LUHMES (cell line): Measurements from ENCODE around the genes OR4K1, TTC5 and OR10G2.

DNA sequence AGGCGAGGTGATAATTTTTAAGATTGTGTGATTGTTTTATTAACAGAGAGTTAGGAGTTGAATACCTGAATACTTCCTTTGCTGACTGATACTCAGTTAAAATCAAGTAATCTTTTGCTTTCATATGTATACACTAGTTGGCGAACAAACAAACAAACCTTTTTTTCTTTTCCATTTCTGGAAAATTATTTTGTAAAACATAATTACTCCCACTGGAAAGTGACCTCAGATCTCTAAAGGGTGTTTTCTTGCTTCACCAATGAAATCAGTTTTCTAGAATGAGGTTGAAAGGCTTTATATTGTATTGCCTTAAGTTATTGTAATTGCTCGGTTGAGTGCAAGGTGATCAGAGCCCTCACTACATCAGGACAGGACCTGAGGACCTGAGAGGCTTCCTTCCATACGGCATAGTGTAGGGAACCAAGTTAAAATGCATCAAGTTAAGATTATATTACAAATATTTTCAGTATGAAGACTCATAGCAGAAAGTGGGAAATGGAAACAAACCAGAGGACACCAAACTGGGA is at the start of gene OR4K1:
OR4K1 (plus strand) TSS at position 341 of the 527 bp plus-strand sequence.
- PRO-cap, result no peak

GRCh38 chr14:20305318-20306288 is at the start of gene TTC5:
TTC5 (minus strand) TSS chr14:20305951.
- PRO-cap, result unidirectional peak, minus-strand start at chr14:20305963

GRCh38 chr14:20316113-20316680 is 10.4 kb upstream of the TTC5 start:
- PRO-cap, result no peak

- PRO-cap, result no peak
Observed at GRCh38 chr14:20331132-20331455, 2.0 kb downstream of the CCNB1IP1 start.

DNA sequence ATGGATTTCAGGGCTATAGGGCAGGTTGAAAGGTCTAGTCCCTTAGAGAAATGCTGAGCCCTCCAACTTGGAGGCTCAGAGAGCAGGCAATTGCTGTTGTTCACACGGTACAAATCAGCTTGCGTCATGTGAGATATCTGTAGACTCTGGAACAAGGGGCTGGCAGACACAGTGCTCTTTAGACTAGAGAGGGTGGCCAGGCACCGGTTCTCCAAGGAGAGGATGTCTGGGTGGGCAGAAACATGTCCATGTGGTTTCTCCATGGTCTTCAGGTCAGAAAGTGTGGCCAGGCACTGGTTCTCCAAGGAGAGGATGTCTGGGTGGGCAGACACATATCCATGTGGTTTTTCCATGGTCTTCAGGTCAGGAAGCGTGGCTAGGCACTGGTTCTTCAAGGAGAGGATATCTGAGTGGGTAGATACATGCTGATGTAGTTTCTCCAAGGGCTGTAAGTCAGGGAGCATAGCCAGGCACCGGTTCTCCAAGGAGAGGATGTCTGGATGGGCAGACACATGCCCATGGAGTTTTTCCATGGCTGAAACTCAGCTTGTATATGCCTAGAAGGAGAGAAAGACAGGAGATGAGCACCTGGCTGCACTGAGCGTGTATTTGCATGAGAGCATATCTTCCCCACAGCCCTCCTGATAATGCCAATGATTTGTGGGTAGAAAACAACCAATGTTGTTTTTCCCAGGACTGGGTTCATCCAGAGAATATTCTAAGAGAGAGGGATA is 5.2 kb downstream of the TEP1 start:
- PRO-cap, result no peak

DNA sequence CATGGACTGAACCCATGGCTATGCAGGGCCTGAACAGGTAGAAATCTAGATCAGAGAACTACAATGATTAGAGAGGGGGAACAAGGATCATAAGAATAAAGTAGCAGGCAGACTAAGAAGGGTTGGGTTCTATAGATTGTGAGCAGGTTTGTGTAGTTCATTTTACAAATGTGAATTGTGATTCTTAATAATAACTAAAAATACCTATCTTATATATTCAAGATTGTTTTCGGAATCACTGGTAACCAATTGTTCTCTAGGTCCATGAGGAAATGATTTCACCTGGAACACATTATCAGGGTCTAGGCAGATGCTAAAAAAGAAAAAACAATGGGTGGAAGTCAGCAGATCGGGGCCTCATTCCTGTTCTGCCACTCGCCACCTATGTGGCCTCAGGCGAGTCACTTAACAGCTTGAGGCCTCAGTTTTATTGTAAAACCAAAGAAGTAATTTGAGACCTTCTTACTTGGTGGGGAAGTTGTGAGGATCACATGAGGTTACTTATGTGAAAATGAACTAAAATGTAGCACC is 29.8 kb downstream of the PNP start:
- PRO-cap, result no peak

DNA sequence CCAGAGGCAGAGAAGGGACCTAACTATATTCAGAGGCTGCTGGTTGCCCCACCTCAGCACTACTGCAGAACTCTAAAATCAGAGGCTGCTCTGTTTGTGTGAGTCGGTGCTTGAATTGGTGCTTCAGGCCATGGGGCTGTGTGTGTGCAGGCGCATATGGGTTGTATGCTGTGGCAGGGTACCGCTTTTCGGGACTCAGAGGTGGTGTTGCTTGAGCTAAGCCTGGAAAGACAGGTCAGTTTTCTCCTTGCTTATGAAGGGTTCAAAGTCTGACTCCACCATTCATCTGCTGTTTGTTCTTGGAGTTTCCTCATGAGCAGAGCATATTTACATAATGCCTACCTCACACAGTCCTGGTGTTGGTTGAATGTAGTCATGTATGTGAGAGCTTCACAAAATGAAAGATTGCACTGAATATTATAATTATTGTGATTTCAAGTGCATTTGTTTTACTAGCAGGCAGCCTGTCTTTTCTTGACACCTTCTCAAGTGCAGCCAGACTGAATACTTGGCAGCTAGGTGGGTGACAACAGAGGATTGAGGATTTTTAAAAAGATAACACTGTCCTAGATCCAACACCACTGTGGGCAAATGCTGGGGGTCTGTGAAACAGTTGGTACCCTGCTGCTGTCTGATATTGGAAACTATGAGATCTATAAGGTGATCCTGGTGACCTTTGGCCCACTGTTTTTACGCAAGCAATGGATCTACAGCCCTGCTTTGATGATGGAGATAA is 1.1 kb upstream of the ANG start:
- PRO-cap, result no peak

- PRO-cap, result no peak
Observed at GRCh38 chr14:20690996-20691196, 2.3 kb downstream of the ANG start.

GRCh38 chr14:20970588-20971298 is 15.5 kb downstream of the RNASE2 start:
- PRO-cap, result bidirectional peak, plus-strand start at chr14:20971128, minus-strand start at chr14:20971067

GRCh38 chr14:21041363-21041969 is 696 bp upstream of the RNASE7 start:
- PRO-cap, result no peak

- PRO-cap, result no peak
Observed at GRCh38 chr14:21087098-21088340, 10.9 kb downstream of the ZNF219 start.

DNA sequence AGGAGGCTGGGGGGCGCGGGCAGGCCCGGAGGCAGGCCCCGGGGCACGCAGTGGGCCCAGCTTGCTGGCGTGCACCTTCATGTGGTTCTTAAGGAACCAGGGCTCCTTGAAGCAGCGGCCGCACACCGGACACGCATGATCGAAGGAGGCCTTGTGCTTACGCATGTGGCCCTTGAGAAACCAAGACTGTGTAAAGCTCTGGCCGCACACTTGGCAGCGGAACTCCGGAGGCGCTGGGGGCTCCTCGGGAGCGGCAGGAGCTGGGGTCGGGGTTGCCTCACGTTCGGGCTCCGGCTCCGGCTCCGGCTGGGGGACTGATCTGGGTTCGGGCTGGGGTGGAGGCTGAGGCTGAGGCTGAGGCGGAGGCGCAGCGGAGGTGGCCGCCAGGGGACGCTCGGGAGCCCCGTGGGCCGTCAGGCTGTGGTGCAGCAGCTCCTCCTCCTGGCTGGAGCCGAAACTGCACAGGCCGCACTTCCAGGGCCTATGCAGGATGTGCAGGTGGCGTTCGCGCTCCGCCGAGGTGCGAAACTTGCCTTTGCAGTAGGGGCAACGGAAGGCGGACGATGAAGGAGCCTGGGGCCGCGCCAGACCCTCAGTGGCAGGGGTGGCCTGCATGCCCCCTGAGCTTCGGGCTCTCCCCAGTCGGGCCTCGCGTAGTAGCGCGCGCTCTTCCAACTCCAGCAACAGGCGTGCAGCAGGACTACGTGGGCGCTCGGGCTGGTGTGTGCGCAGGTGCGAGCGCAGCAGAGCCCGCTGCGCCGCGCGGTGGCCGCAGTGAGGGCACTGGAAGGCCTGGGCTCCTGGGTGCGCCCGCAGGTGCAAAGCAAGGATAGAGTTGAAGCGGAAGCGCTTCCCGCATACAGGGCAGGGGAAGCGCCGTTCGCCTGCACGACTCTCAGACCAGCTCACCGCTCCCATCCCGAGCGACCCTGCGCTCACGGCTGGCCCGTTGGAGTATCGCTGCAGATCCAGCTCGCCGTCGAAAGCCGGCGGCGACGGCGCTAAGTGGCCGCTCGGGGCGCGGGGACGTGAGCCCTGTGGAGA is 5.9 kb downstream of the ZNF219 start:
- PRO-cap, result no peak

DNA sequence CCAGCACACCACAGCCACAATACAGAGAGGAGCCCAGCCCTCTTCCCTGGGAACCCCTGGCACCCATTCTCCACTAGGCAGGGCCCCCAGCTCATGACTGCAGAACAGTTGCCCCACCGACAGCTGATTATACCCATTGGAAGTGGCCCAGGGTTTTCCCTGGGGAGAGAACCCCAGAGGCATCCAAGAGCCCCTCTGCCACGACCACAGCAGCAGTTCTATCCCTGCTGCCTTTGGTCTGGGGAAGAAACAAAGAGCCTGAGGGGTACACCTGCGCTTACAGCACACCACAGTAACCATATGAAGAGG is 13.9 kb upstream of the OR5AU1 start:
- PRO-cap, result no peak

DNA sequence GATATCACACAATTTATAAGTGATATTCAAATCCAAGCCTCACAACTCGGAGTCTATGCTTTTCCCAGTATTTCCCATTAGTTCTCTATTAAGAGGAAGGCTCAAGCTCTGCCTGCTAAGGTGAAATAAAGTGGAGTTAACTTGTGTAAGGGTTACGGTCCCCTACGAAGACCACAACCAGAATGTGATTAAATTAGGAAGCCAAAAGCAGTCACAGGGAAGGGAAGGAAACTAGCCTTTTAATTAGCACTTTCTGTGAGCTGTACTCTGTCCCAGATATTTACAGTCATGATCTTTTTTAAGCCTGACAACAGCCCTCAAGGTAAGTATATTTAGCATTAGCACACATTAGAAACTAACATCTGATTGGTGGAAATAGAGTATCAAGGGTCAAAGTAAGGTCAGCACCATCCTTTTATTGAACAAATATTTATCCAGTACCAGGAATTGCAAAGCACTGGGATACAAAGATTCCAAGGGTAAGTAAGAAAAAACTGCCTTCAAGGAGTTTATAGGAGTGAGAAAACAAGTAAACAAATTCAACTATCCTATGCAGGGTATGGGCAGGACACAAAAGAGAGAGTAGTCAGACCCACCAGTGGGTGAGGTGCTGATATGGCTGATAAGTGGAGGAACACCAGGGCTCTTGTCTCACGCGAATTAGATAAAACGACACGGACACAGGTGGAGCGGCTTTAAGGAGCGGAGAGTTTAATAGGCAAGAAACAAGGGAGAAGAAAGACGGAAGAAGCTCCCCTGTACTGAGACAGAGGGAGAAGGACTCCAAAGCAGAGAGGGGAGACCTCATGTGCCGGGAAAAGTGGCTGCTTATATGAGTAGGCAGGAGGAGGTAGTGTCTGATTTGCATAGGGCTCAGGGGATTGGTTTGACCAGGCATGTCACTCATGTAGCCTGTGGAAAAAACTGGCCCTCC is 28.3 kb downstream of the RPGRIP1 start:
- PRO-cap, result no peak

DNA sequence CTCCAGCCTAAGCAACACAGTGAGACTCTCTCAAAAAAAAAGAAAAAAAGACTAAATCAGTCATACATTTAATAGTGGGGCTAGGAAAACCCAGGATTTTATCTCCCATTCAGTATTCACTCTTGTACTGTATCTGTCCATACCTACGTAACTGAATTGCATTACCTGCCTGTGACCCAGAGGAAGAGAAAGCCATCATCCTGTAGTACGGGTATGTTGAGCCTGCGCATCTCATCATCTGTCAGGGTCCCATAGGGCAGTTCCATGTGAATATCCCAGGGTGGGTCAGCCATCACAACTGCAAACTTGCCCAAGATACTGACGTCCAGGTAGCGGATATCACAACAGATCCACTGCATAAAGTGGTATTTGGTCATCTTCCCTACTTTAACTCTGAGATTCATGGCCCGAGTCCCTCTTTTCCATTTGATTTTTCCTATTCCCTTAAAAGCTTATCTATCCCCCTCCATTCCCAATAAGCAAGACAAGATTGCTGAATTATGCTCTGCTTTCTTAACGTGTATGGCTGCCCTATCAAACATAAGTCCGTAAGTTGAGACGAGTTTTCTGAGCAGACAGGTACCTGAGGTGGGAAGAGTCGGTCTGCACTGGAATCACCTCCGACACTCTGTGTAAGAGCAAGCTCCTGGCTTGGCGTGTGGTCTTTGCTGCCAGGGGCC is 10.7 kb downstream of the METTL3 start:
- PRO-cap, result no peak

- PRO-cap, result no peak
Observed at GRCh38 chr14:21634681-21635312, at the start of gene OR10G2. OR10G2 (minus strand) TSS chr14:21634940.

GRCh38 chr14:21800232-21800431 is 126.5 kb upstream of the OR4E1 start:
- PRO-cap, result no peak

DNA sequence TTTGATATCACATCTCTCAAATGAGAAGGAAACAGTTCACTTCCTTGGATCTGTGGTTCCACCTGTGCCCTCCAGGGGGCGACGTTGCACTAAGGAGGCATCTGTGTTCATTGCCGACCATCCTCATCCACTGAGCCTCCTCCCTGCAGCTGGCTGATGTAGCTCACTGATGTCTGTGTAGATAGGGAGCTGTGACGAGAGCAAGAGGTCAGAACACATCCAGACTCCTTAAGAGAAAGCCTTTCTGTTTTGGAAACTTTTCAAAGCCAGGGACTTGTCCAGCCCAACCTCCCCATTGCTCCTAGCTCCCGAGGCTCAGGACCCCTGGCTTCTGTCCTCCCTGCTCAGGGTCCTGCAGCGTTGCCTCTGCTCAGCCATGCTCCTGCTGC is 172.8 kb upstream of the OR4E1 start:
- PRO-cap, result no peak

GRCh38 chr14:21923566-21924269 is 250.1 kb upstream of the OR4E1 start:
- PRO-cap, result no peak

- PRO-cap, result no peak
Observed at GRCh38 chr14:21965141-21965550, 291.5 kb upstream of the OR4E1 start.